ENCODE data around the genes NFX1, NUDT2, DCTN3, IL11RA and DNAJB5.

DNA sequence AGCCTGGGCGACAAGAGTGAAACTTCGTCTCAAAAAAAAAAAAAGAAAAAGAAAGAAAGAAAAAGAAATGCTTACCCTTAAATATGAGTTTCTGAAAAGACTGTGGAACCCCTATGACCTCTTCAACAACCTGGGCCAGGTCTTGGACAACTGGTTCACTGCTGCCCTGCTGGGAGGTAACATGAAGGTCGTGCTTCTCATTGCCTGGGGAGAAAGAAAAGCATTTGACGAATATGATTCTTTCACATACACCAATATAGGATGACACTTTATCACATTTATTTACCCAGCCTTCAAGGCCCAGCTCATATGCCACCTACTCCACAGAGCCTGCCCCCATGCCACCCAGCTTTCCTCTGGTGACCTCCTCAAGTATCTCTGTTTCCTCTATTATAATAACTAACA, 1.9 kb downstream of the BAG1 start:
- PRO-cap, result no peak
- RAMPAGE, long total RNA, 4 experiments, result no peak in any of the 4 experiments

DNA sequence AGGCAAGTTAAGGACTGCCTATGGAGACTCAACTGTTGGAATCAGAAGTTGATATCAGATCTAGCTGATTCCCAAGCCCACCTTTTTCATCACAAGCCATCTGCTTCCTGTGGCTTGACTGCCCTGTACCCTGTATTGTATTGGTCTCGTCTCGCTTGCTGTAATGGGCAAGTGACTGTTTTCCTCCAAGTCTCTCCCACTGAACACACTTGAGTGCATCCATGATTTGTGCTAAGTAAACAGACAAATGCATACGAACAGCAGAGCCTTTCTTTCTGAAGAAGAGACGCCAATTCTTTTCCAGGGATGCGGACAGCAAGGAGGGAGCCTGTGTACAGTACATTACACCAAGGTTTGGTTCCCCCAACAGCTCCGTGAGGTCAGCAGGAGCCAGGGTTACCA, 1.4 kb downstream of the BAG1 start:
- PRO-cap, result no peak
- RAMPAGE, long total RNA, 4 experiments, result no peak in any of the 4 experiments

- PRO-cap, result no peak
- RAMPAGE, long total RNA, 4 experiments, result no peak in any of the 4 experiments
Measured at GRCh38 chr9:33287171-33287542, 3.2 kb upstream of the NFX1 start.

GRCh38 chr9:33289972-33290772, at the start of gene NFX1:
Gene NFX1, plus strand, starts transcription at chr9:33290516.
- PRO-cap, result bidirectional peak, plus-strand start at chr9:33290558, minus-strand start at chr9:33290349; bidirectional peak, plus-strand start at chr9:33290718, minus-strand start at chr9:33290636
- RAMPAGE, long total RNA, 4 experiments, result start-site peak on the plus strand in 3 of 4 experiments, at chr9:33290432-33290563 at its widest, 721 to 1,187 reads per replicate

DNA sequence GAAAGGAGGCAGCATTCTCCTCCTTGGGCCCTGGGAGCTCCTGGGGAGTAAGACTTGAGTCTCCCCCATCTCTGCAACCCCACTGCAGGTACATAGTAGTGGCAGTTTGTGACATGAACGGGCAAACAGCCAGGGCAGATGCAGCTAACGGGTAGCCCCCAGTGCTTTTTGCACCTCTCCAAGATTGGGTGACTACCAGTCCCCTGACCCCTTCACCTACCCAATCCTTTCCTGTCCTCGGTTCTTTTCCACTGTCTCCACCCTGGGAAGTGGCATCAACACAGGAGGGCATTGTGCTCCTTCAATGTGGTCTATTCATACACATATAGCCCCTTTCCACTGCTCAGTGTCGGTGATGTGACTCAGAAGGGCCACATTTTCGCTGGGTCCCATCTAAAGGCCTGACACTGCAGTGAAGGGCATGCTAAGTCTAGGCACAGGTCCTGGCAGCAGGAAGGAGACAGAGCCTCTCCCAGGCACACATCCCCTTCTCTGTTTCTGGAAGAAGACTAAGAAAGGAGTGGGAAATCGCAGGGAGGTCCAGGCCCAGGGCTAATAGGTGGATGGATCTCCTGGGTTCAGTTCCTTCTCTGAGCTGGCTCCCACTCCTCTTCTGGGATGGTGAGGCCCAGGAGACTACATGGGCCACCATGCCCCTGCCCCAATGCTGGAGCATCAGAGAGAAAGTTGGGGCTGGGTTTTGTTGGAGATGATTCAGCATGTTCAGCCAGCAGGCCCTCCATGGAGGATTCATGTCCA, 11.7 kb downstream of the NOL6 start:
- PRO-cap, result no peak
- RAMPAGE, long total RNA, 4 experiments, result no peak in any of the 4 experiments

- PRO-cap, result no peak
- RAMPAGE, long total RNA, 4 experiments, result no peak in any of the 4 experiments
Measured at GRCh38 chr9:33759807-33760135, 35.6 kb upstream of the PRSS3 start.

DNA sequence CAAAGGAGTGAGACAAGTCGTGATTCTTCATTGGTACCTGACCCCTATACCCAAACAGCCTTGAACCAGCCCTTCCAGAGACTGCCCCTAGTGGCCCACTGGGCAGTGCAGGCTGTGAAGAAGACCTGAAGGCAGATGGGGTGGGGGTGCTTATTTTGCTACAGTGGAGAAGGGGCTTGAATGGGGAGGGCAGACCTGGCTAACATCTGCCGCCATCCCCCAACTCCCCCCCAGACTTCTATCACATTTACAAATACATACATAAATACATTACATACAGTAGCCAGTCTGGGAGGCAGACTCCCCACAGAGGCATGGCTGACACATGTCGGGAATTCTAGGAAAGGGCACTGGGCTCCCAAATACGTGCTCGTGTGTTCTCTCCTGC, 105.1 kb downstream of the UBE2R2 start:
- PRO-cap, result no peak
- RAMPAGE, long total RNA, 4 experiments, result no peak in any of the 4 experiments

GRCh38 chr9:34158170-34158931, 20.5 kb upstream of the UBAP1 start:
- PRO-cap, result no peak
- RAMPAGE, long total RNA, 4 experiments, result no peak in any of the 4 experiments

DNA sequence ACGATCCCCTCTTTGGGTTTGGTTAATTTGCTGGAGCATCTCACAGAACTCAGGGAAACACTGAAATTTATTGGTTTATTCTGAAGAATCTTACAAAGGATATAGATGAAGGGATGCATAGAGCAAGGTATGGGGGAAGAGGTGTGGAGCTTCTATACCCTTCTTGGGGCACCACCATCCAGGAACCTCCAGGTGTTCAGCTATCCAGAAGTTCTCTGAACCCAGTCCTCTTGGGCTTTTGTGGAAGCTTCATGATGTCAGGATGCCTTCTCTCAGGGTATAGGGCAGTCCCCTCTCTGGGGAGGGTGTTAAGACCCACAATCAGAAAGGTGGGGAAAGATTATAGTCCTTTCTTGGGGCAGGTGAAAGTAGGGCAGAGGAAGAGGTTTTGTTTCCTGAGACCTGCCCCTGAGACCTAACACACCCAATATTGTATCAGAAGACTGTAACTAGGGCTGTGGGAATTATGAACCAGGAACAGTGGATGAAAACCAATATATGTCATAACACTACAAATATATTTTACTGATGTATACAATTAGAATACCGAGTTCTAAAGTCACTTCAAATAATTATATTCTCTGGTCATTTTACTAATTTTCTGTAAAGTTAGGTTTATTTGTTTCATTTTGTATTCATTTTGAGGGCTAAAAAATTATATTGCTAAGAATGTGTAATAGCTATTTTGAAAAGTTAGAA, 14.9 kb downstream of the UBAP1 start:
- PRO-cap, result no peak
- RAMPAGE, long total RNA, 4 experiments, result no peak in any of the 4 experiments

GRCh38 chr9:34328897-34330000, at the start of gene NUDT2:
Gene NUDT2, plus strand, starts transcription at chr9:34329569.
- PRO-cap, result bidirectional peak, plus-strand start at chr9:34329637, minus-strand start at chr9:34329205; unidirectional peak, minus-strand start at chr9:34329840
- RAMPAGE, long total RNA, 4 experiments, result start-site peak on the plus strand in 3 of 4 experiments, at chr9:34329489-34329986 at its widest, 46 to 68 reads per replicate; start-site peak on the minus strand in 2 of 4 experiments, at chr9:34329212-34329294 at its widest, 10 to 19 reads per replicate

- PRO-cap, result no peak
- RAMPAGE, long total RNA, 4 experiments, result no peak in any of the 4 experiments
Measured at GRCh38 chr9:34377425-34377900, 765 bp upstream of the MYORG start.

DNA sequence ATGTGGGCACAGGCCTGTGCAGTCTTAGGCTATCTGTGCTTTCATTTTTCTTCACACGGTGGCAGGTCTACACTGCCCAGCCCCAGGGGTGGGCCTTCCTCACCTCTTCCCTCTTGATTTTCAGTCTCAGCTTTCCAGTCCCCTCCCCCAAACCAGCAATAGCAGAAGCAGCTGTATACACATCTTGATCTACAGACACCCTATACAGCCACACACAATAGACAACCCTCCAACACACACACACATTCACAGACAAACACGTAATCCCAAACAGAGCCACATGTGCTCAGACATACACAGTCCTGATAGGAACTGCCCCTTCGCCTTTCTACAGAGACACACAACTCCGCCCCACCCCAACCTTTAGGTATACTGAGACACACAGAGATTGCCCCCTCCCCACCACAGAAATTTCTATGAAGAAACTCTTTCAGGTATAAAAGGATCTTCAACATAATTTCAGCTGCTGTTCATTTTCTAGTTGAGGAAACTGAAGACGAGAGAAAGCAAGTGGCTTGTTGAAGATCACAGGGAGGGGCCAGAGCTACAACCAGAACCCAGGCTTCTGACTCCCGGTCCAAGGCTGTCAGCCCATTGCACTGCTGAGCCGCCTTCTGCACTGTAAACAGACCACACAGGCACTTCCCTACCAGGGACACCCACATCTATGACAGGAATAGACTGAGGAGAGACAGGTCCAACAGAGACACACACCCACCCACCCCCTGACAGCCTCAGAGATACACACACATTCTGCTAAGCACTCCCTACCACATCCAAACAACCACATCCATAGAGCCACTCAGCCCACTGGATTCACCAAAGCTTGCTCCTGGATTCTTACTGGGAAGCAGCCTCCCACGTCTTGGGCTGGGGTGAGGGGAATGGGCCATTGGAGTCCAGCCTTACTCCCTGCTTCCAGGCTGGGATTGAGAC, 1.9 kb upstream of the C9orf24 start:
- PRO-cap, result no peak
- RAMPAGE, long total RNA, 4 experiments, result no peak in any of the 4 experiments

DNA sequence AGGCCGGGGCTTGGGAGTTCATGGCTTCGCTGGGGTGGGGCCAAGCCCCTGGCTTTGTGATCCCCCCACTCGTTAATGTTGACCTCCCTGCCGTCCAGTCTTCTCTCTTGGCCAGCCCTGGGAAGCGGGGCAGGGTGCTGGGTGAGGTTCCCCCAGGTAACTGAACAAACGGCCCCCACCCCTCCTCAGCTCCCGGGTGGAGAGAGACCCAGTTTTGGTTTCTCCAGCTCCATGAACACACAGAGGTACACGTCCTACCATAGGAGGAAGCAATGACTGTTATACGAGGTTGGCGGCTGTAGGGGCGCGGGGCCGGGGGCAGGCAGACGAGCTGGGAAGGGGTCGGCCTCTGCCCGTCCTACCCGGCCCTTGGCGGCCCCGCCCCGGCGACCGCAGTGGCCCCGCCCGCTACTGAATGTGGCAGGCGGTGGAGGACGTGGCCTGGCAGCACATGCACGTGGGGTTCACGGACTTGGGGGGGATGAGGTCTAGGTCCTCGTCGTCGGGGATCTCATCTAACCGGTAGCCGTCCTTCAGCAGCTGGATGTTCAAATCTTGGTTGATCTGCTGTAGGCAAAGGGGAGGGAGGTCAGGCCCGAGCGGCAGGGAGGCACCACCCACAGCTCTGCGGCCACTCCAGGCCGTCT, 3.1 kb upstream of the C9orf24 start:
- PRO-cap, result no peak
- RAMPAGE, long total RNA, 4 experiments, result no peak in any of the 4 experiments

GRCh38 chr9:34571196-34571584, 18.3 kb downstream of the CNTFR start:
- PRO-cap, result no peak
- RAMPAGE, long total RNA, 4 experiments, result no peak in any of the 4 experiments

DNA sequence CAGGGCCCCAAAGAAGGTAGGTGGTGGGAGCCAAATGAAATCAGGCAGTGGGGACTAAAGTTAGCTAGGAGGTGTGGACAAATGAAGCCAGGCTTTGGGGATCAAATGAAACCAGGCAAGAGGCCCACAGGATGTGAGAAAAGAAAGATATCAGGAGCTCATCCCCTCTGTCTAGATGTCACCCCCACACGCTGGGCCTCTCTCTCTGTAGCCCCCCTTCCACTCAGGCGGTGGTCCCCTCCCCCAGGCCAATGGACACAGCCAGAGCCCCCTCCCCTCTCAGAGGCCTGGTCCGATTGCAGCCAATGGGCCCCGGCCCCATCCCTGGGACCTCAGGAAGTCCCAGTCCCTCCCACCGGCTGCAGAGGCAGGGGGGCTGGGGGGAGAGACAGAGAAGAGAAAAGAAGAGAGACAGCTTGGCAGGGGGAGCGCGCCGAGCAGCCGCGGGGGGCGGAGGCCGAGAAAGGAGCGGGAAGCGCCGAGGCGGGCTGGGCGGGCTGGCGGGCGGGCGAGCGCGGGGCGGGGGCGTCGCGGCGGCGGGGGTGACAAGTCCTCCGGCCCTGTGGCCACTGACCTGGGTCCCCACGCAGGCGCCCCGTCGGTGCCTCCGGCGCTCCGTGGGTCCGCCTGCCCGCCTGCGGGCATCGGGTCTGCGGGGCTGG, 12.0 kb downstream of the CNTFR start:
- PRO-cap, result no peak
- RAMPAGE, long total RNA, 4 experiments, result no peak in any of the 4 experiments

DNA sequence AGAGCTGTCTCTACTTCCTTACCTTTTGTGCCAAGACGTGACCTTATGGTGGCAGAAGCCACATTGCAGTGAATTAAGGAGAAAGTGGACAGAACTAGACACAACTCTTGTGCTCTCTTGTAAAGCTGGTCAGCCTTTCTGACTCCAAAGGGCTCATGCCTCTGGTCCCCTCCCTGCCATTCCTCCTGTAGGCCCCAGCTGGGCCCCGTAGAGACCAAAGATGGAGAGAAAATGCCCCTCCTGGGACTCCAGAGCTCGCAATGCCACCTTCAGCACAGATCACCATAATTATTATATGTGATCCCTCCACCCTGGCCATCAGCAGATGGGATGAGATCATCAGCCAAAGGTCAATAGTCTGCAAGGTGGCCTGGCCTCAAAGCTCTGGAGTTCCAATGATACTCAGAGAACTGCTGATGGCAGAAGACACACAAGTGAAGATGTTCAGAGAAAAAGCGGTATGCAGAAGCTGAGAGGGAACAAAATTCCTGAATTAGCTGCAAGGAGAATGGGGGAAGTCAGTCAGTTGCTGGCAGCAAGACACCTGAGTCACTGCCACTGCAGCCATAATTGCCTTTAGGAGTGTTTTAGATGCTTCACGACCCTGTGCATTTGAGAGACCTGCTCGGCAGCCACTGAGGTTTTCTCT, 5.0 kb downstream of the RPP25L start:
- PRO-cap, result no peak
- RAMPAGE, long total RNA, 4 experiments, result no peak in any of the 4 experiments

DNA sequence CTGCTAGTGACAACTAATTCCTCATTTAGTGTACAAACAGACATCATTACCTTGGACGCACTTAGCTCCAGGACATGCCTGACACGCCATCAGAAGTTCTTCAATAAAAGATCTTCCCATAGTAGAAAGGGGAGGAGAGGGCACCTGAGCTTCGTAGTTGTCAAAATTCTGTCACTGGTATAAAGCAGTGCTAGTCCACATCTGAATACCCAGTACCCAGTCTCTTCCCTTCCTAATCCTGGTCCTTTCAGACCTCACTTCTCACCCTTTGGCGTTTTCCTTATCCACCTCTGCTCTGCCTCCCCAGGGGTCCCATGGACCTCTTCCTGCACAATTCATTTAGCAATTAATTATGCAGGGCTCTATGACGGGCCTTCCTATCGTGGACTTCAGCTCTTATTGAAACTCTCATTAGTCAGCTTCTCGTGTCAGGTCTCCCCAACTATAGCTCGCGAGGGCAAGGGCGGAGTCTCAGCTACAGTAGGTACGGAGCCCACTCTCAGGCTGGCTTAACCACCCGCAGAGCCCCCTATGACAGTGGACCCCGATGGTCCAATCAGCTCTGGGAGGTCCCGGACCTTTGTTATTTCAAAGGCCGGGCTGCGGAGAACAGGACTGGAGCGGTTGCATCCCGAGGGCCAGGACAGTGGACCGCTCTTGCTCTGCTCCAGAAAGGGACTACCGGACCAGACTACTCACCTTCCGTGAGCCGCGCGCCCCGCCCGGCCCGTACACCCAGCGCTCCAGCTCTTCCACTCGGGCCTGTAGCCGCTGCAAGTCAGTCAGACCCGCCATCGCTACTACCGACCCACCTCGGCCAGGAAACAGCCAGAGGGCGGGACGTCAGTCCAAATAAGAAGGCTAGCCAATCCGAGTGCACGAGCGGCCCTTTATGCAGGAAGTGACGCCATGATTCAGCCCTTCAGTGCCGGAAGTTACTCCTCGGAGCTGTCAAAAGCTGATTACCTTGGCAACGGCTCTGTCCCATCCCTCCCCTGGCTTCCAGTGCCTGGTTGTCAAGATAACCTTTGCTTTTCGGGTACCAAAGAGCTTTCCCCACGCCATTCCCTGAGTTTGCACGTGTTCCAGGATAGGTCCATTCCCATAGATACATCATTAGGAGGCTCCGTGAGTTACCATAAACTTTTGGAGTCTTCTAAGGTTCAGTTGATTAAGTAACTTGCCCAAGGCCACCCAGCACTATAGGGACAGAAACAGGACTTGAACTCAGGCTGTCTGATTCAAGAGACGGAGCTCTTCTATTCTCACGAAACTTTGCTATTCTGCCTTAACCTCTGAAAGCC, at the start of gene DCTN3:
TSS of gene DCTN3 (minus strand) at position 826 of the 1,304 bp plus-strand sequence.
- PRO-cap, result unidirectional peak, minus-strand start at position 822 of the sequence
- RAMPAGE, long total RNA, 4 experiments, result start-site peak on the minus strand in 4 of 4 experiments, centred at positions 812 to 815 of the sequence, 112 to 285 reads per replicate

- PRO-cap, result bidirectional peak, plus-strand start at chr9:34652204, minus-strand start at chr9:34652012
- RAMPAGE, long total RNA, 4 experiments, result start-site peak on the plus strand in 2 of 4 experiments, at chr9:34652180-34652201 at its widest, 57 to 73 reads per replicate
Measured at GRCh38 chr9:34651261-34652579, at the start of gene IL11RA. Gene IL11RA, plus strand, starts transcription at chr9:34652185.

GRCh38 chr9:34988960-34989857, at the start of gene DNAJB5:
Gene DNAJB5, plus strand, starts transcription at chr9:34989745.
- PRO-cap, result unidirectional peak, minus-strand start at chr9:34989350; unidirectional peak, plus-strand start at chr9:34989745
- RAMPAGE, long total RNA, 4 experiments, result start-site peak on the plus strand in 2 of 4 experiments, at chr9:34989694-34989745 at its widest, 42 to 48 reads per replicate

DNA sequence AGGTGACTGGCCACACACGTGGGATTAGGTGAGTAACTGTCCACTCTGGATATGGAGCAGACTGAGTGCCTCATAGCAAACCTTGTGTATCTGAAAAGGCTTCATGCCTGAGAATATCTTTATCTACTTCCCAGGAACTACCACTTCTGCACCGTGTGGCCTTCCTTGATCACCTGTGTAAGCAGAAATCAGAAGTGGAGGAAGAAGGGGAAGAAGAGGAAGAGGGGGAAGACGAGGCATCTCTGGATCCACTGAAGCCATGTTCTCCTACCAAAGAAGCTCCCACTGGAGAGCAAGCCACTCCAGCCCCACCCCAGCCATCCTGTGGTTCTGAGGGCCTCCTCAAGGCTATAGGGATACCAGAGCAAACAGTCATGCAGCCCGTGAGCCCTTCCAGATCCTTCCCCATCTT, 693 bp downstream of the C9orf131 start:
- PRO-cap, result no peak
- RAMPAGE, long total RNA, 4 experiments, result no peak in any of the 4 experiments